Neutrophil (primary cell): ENCODE results near the genes PHAX and TEX43.

DNA sequence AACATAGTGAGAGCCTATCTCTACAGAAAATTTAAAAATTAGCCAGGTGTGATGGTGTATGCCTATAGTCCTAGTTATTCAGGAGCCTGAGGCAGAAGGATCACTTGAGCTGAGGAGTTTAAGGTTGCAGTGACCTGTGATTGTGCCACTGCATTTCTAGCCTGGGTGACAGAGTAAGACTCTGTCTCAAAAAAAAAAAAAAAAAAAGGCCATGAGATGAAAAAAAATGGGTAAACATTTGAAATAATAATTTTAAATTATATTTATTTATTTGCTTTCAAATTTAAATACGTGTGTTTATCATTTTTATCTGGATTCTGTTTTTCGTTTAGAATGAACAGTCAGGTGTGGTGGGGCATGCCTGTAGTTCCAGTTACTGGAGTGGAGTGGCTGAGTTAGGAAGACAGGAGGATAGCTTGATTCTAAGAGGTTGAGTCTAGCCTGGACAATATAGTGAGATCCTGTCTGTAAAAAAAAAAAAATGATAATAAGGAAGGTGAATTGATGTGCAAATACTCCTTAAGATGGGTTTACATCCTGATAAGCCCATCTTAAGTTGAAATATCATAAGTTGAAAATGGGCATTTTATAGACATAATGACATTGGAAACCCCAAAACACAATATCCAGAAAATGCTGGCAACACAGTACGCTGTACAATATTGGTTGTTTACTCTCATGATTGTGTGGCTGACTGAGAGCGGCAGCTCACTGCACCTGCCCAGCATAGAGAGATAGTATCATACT lies 36.5 kb downstream of the CSNK1G3 start:
- PRO-cap: no peak

DNA sequence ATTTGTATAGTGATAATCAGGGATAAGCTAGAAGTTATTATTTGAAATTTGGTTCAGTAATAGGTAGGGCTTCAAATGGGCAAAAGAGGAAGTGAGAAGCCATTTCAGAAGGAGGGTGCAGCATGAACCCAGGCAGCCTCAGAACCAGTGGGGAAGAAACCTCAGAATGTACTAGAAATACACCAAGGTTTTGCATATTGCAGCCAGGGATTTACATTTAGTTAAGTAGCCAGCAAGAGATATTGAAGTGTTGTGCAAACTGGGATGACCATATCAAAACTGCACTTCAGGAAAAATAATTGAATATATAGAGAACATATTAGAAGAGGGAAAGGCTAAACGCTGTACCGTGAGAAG lies 335.9 kb downstream of the ZNF608 start:
- PRO-cap: no peak

DNA sequence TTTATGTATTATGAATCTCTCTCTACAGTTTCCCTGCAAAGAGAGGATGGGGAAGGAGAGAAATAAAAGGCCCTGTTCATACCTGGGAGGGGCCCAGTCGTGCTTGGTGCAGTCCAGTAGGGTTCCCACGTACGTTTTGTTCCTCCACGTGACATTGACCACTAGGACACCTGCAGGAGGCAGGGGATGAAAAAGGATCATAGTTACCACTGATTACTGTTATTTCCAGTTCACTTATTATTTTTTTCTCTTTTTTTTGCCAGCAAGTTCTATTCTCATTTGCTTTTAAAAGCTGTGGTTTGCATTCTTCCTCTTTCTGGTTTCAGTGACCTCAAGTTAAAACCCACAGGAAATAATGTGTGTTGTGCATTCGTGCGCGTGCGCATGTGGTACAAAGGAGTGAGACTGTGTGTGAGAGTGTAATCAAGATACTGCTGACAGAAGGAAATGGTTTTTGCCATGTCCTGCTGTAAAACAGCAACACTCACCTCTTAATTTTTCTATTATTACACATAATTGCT lies 96.9 kb downstream of the ZNF608 start:
- PRO-cap: no peak

DNA sequence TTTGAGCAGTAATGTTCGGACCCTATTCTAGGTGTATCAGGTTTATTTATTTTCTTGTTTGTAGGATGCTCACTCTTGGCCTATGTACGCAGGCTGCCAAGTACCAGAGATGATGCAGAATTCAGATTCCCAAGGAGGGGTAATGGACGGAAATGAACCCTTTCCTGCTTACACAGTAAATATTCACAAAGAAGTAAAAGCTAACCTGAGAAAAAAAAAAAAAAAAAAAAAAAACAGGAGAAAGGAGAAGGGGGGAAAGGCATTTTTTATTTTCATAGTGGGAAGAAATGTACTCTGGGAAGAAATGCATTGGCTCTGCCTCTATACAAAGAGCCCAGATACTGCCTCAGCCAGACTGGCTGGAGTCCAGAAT lies 124.7 kb upstream of the ZNF608 start:
- PRO-cap: no peak

DNA sequence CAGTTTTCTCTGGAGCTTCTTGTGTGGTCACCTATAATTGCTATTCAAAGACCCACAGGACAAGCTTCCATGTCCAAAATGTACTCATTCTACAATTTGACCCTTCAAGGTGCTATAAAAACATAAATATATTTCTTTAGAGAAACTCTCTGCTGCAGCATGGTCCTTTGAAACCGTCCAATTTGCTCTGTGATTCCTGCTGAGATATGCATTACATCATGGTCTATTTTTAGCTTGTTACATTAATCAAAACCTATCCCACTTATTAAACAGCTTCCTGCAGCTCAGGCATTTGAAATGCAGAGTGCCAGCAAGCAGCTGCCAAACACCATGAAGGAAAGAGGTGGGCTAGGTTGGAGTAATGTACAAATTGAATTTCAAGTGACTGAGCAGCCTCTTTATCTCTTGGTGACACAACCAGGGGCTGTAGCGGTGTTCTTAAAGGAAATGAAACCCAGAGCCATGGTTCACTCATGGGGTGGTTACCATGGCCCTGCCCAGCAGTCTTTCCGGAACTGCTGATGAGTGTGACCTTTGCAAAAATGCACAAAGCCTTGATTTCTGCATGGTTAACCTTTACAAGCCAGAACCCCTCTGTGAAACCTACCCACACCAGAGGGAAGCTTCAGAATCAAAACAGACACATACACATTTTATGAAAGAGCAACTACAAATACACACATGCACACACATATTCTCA lies 155.7 kb upstream of the ZNF608 start:
- PRO-cap: no peak

GRCh38 chr5:124962821-124963235 lies 216.4 kb upstream of the ZNF608 start:
- PRO-cap: no peak

DNA sequence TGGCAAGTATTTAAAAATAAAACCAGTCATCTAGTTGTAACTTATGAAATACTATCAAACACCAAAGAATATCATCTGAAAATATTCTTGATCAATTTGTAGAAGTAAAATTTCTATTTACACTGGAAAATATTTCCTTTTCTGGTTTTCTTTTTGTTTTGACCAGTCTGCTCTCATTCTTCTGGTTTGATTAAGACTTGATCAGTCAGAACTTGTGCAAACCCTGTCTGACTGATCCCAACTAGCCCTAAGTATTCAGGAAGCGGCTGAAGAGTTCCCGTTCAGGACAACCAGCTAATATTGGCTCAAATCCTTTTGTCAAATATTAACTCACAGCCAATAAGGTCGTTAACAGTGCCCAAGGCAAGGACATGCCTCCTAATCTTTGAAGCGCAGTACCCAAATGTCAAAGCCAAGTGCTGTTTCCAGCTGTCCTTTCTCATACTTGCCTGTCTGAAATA lies 266.2 kb upstream of the ZNF608 start:
- PRO-cap: no peak

- PRO-cap: no peak
Observed at GRCh38 chr5:125277549-125277998, 531.1 kb upstream of the ZNF608 start.

- PRO-cap: no peak
Observed at GRCh38 chr5:125485013-125485822, 738.8 kb upstream of the ZNF608 start.

DNA sequence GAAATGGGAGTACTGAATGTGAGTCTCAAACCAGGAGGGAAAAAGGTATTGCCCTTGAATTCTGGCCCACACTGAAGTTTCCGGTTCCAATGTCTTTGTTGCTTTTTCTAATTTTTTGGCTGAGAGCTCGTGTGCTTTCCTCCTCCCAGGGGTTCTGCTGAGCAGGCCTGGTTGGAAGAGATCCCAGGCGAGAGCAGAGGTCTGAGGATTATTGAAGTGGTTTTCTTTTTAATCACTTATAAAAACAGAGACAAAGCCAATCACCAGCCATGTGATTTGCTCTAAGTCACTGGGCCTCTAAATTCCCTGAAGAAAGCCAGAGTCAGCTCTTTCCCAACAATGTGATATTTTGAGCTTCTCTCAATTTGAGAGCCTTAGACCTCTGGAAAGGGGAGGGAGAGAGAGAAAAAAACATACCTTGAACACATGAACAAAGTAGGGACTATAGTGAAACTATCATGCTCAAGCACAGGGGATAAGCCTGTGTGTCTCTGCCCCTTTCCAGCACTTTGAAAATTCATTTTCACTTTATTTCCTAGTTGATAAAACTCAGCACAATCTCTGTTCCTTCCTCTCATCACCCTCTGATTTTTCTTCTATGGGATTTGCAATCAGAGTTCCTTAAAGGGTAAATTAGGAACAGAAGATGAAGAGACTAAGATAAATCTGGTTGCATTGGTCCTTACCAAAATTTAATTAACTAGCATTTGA lies 420.7 kb upstream of the GRAMD2B start:
- PRO-cap: no peak

- PRO-cap: no peak
Observed at GRCh38 chr5:126453986-126454450, 30.8 kb downstream of the GRAMD2B start.

DNA sequence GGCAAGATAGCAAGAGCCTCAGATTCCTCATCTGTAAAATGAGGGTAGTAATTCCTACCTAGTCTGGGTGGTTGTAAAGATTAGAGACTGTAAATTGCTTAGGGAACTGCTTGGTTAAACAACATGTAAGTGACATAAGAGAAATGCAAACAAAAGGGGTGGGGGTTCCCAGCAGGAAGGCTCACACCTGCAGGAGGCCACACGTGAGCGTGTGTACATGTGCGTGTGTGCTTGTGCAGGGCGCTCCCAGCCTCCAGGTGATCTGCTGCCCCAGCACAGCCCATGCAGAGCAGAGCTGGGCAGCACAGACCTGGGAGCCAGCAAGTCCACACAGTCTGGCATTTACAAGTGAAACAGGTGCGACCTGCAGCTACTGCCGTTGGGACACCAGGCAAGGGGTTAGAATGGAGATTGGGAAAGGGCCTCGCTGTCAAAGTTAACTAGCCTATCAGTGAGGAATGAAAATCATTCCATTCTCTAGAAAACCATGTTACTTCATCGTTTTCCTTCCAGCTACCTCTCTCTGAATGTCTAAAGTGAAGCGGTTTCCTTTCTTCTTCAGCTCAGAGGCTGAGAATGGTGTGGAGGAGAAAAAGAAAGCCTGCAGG lies 41.8 kb downstream of the GRAMD2B start:
- PRO-cap: no peak

DNA sequence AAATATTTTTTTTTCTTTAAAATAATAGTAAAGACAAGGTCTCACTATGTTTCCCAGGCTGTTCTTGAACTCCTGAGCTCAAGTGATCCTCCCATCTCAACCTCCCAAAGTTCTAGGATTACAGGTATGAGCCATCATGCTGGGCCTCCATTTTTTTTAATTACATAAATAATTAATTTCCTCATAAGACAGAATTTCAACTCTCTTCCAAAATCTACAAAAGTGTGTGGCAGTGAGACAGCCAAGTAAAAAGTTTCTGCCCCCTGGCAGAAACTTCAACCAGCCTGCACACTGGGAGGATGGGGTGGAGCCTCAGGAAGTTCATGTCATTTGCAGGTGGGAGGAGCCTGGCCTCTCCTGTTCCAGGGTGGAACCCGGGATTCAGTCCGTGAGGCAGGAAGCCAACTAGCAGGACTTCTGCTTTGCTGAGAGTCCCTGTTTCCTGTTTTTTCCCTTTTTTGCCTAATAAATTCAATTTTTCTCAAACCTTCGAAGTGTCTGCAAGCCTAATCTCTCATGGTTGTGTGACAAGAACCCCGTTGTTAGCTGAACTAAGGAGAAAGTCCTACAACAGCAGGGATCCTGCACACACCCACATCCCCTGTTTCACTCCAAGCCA lies 69.5 kb downstream of the ALDH7A1 start:
- PRO-cap: no peak

DNA sequence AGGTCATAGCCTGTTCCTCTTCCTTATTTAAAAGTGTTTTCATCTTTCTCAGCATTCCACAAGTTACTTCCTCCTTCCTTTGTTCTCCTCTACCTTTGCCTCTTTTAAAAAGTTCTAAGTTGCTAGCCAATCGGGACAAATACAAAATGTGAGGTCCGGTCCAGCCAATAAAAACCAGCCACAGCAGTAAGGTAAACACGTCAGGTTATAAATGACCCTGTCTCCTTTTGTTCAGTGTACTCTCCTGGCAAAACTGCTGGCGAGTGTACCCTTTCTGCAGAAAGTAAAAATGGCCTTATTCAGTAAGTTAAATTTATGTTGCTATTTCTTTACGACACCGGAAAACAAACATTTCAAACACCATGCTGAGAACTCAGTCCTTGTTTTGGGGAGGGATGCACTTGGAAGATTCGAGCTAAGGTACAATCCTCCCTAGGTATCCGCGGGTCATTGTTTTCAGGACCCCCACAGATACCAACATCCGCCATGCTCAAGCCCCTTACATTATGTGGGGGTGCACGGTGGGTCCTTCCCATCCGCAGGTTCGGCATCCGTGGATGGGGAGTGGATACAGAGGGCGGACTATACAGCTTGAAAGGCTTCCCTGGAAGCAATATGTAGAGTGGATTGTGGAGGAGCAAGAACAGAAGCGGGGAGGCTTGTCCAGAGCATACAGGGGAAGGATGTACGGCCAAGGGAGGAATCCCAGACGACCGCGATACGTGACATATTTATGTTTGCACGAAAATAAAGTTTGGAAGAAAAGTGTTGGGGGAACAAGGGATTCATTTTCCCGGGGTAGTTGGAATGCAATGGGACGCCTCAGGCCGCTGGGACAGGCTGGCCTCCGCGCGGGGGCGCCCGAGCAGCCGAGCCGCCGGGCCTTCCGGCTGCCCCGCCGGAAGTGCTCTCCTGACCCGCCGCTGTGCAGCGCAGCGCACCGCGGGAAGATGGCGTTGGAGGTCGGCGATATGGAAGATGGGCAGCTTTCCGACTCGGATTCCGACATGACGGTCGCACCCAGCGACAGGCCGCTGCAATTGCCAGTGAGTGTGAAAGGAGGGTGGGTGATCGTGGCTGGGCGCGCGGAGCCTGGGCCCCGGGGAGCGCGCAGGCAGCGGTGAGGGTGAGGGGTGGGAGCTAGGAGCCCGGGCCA lies at the start of gene PHAX:
Gene PHAX (plus strand): TSS at position 935 of the 1,156 bp plus-strand sequence.
- PRO-cap: unidirectional peak, plus-strand start at position 935 of the sequence

- PRO-cap: no peak
Observed at GRCh38 chr5:126631343-126631880, at the start of gene TEX43. TEX43 (plus strand) TSS chr5:126631705.

DNA sequence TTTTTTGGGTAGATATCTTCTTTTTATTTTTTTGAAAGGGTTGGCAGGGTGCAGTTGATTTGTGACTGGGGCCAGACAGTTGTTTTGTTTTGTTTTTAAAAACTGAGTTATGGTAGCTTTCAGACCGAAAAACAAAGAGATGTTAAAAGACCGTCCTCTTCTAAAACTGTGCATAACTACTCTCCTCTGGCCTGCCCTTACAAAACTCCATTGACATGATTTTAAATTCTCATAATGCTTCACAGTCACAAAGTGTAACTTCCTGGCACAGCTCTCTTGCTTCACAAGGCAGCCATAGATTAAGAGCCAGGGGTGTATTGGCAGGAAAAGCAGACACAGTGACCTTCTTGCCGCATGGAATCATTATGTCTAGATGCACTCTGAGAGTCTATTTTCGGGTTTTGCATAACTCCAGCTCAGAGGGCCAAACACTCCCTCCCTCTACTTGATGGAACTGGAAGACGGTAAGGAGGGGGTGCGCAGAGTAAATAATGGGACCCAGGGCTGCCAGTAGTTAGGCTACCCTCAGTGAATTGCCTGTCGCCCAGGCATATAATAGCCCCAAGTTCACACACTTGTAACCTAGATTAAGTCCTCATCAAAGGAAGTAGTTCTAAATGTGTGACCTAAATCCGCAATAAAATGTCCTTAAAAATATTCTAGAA lies 110.1 kb downstream of the MARCHF3 start:
- PRO-cap: no peak

GRCh38 chr5:126949935-126951066 lies 80.1 kb downstream of the MARCHF3 start:
- PRO-cap: no peak

DNA sequence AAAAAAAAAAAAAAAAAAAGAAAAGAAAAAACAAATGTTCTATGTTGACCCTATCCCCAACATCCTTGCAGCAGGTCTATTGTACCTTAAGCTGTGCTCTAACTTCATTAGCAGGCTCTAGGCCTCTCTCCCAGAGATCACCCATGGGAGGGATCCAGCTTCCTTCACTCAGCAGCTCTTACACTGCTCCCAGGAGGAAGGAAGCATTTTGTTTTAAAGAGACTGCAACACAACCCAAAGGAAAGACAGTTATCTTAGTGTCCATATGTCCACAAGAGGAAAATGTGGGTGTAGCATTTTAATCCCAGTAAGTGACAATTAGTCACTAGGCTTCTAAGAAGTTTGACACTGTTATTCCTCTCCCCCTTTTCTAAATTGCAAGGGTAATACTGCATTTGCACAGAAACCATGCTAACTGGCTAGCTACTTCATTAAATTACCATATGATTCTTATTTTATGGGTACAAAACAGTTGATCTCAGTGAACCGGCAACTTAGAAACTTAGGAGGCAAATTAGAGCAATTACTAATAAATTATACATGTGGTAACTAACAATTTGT lies 58.8 kb downstream of the MARCHF3 start:
- PRO-cap: no peak

GRCh38 chr5:126987995-126988530 lies 42.3 kb downstream of the MARCHF3 start:
- PRO-cap: no peak

GRCh38 chr5:127029839-127030495 lies 391 bp downstream of the MARCHF3 start:
- PRO-cap: no peak